Measurements from ENCODE around the genes PGK1, DACH2, CPXCR1 and PCDH19.

DNA sequence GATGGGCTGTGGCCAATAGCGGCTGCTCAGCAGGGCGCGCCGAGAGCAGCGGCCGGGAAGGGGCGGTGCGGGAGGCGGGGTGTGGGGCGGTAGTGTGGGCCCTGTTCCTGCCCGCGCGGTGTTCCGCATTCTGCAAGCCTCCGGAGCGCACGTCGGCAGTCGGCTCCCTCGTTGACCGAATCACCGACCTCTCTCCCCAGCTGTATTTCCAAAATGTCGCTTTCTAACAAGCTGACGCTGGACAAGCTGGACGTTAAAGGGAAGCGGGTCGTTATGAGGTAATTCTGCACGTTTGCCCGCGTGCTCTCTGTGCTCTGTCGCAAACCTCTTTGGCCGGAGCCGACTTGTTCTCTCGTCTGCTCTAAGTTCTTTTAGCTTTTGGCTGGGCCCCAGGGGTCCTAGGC lies at the start of gene PGK1:
Gene PGK1, plus strand, starts transcription at position 121 of the 404 bp plus-strand sequence.
- RRBS, result 1% methylated on average over 10 of the region's 34 CpGs

DNA sequence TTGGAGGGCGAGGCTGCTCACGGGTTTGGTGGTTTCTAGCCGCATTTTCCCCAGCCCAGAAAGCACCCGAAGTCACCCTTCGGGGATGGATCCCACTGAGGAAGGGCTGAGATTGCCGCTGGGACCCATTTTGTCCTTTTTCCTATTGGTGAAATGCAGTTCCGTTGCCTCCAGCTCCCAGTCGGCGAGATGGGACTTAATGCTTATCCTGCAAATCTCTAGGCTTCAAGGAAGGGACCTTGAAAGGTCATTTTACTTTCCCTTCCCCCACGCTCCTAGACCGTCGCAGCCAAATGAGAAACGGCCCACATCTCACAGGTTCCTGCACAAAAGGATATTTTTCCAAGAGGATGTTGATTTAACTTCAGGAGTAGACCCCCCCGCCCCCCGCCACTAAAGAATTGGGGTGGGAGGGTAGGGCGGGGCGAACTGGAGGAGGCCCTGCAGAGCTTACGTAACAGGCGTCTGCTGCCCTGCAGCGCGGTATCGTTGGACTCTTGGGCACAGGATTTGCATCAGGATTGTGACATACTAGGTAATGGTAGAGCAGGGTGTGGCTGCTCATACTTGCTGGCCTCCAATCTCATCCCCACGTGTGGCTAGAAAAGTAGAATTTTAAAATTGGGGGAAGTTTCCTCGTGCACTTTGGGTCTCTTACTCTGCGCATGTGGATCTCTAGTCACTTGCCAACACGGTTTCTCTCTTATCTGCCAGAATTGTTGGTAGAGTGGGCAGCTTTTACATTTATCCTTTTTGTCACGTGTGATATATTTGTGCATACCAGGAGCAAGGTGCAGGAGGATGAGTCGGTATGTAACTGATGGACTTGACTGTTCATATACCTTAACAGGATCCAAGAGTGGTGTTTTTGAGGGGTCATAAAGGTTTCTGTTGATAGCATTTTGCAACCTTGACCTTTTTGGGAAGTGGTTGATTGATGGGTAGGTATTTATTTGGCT lies 763 bp downstream of the PGK1 start:
- RRBS, result no CpG with 5 or more reads among the region's 28 CpGs

- RRBS, result no CpG with 5 or more reads among the region's 3 CpGs
Measured at GRCh38 chrX:79167442-79167956, 23.0 kb downstream of the GPR174 start.

GRCh38 chrX:79258939-79259466 lies 108.1 kb downstream of the ITM2A start:
- RRBS, result no CpG with 5 or more reads among the region's 1 CpG

GRCh38 chrX:81121495-81122180 lies 80.1 kb downstream of the HMGN5 start:
- RRBS, result no CpG with 5 or more reads among the region's 27 CpGs

DNA sequence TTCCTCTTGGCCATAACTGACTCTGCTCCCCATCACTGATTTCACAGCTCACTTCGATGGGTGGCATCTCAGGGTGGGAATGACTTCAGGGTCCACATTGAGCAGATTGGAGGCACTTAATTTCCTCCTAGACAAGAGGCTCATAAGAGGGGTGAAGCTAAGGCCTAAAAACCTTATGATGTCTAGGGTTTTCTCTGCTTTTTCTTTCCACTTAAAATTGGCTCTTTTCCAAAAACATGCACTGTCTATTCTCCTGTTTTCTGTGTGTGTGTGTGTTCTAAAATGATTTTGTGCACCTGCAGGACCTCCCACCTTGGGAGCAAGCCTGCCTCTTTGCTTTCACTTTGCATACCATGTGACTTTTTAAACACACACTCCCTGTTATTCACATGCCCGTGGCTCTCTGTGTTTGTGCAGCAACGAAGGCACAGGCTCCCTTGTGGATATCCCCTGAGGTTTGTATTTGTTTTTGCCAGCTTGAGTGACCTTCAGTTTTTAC lies 885.6 kb downstream of the SH3BGRL start:
- RRBS, result no CpG with 5 or more reads among the region's 3 CpGs

DNA sequence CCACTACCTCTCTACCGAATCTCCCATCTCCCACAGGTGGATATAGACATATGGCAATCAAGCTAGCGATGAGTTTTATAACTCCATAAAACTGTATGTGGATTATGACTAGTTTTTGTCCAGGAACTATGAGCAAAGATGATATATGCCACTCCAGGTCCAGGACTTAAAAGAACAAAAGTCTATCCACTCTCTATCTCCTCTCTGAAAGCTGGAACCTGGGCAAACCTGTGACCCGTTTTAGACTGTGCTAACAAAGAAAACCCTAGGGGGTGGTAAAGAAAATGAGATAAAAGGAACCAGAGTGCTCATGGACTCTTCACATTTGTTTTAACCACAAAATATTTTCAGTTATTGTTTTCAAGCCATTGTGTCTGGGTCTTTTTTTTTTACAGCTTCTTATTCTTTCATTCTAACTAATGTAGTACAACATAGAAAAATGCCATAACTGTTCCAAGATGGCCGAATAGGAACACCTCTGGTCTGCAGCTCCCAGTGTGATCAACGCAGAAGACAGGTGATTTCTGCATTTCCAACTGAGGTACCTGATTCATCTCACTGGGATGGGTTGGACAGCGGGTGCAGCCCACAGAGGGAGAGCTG lies 45.3 kb downstream of the CHM start:
- RRBS, result no CpG with 5 or more reads among the region's 6 CpGs

GRCh38 chrX:86148106-86148678 lies at the start of gene DACH2:
DACH2 (plus strand) TSS chrX:86148451.
- RRBS, result 2% methylated on average over 14 of the region's 43 CpGs

DNA sequence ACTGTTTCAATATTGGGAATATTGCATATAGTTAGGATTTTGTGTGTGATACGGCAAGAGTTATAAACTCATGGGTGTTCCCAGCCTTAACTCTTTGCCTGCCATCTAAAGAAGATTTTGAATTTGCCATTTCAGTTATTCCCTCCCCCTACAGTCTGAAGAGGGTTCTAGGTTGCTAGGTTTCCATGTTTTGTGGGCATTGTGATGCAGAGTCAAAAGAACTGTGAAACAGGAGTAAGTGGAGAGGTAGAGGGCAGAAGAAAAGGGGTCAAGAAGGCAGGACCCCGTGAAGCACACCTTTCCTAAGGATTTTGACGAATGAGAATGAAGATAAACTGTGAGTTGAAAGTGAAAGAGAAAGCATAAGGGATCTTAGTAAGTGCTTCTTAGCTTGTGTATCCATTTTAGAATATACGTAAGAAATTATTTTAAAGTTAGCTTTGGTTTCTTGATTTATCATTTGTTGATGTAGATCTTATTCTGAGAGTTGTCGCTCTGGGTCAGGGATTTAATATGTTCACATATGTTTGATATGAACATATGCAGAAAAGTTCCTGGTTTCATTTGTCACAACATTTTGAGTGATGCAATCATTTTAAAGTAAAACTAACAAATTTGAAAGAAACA lies at the start of gene CPXCR1:
Gene CPXCR1, plus strand, starts transcription at position 231 of the 627 bp plus-strand sequence.
- RRBS, result no CpG with 5 or more reads among the region's 5 CpGs

DNA sequence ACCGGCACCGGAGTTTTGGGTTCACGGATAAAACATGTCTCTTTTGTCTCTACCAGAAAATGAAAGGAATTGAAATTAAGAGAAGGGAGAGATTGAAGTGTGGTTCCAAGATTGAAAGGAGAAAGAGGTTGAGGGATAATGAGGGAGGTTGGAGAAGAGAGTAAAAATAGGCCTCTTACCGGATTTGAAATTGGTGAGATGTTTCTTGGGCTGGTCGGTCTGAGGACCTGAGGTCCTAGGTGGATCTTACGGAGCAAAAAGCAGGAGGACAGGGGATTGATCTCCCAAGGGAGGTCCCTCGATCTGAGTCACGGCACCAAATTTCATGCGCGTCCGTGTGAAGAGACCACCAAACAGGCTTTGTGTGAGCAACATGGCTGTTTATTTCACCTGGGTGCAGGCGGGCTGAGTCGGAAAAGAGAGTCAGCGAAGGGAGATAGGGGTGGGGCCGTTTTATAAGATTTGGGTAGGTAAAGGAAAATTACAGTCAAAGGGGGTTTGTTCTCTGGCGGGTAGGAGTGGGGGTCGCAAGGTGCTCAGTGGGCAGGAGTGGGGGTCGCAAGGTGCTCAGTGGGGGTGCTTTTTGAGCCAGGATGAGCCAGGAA lies 326.0 kb downstream of the PCDH11X start:
- RRBS, result no CpG with 5 or more reads among the region's 18 CpGs

DNA sequence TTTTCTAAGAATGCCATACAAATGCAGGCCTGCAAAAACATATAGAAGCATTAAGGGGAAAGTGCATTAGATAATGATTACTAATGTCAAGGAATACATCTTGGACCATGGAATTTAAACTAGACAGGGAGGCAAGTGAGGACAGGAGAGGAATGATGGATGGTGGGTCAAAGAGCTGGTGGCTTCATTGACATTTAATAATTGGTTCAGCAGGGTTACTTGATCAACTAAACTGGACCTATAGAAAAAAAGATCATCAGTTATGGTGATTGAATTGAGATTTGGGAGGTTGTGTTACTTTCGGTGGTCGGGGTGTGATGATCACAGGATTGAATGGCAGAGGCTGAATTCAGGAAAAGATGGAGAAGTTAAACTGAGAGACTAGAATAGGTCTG lies 162.9 kb downstream of the RPA4 start:
- RRBS, result no CpG with 5 or more reads among the region's 2 CpGs

DNA sequence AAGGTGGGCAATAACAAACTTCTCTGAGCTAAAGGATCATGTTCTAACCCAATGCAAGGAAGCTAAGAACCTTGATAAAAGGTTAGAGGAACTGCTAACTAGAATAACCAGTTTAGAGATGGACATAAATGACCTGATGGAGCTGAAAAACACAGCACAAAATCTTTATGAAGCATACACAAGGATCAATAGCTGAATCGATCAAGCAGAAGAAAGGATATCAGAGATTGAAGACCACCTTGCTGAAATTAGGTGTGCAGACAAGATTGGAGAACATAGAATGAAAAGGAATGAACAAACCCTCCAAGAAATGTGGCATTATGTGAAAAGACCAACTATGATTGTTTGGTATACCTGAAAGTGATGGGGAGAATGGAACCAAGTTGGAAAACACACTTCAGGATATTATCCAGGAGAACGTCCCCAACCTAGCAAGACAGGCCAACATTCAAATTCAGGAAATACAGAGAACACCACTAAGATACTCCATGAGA lies 317.7 kb downstream of the RPA4 start:
- RRBS, result no CpG with 5 or more reads among the region's 2 CpGs

GRCh38 chrX:97261698-97262932 lies 378.4 kb downstream of the RPA4 start:
- RRBS, result no CpG with 5 or more reads among the region's 12 CpGs

DNA sequence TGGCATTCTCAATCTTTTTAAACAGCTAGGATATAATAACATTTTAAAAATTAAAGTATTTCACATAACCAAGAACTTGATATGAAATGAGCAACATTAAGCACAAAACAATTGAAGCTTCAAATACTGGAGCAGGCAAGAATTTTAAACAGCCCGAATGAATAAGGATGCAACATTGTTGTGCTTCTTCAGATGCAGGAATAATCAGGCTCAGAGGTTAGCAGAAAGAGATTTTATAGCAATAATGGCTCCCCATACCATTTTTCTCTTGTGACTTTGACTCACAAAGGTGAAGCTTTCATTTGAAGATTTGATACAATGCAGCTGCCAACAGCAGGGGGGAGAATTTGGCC lies 598.5 kb downstream of the RPA4 start:
- RRBS, result no CpG with 5 or more reads among the region's 1 CpG

DNA sequence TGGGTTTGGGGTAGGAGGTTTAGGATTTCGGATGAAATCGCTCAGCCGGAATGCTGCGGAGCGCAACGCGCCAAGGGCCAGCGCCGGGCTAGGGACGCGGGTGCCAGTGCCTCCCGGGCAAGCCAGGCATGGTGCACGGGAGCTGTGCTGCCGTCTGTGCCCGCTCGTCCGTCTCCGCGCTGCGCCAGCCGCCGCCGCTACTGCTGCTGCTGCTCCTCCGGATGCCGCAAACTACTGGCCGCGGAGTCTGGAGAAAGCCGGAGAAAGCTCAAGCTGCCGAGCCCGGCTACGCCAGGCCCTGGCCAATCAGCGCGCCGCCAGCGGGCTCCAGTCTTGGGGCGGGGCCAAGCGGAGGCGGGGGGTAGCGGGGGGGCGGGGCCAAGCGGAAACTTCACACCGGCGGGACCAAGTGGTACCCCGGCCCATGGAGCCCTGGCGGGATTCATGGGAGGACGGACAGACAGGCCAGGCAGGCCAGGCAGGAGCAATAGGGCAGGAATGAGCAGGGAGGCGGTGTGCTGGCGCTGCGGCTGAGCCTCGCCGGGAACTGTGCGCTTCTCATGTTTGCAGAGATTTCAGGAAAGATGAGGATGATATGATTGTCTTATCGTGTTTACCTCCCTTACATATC lies at the start of gene PCDH19:
Gene PCDH19, minus strand, starts transcription at position 236 of the 631 bp plus-strand sequence.
- RRBS, result 3% methylated on average over 13 of the region's 53 CpGs

DNA sequence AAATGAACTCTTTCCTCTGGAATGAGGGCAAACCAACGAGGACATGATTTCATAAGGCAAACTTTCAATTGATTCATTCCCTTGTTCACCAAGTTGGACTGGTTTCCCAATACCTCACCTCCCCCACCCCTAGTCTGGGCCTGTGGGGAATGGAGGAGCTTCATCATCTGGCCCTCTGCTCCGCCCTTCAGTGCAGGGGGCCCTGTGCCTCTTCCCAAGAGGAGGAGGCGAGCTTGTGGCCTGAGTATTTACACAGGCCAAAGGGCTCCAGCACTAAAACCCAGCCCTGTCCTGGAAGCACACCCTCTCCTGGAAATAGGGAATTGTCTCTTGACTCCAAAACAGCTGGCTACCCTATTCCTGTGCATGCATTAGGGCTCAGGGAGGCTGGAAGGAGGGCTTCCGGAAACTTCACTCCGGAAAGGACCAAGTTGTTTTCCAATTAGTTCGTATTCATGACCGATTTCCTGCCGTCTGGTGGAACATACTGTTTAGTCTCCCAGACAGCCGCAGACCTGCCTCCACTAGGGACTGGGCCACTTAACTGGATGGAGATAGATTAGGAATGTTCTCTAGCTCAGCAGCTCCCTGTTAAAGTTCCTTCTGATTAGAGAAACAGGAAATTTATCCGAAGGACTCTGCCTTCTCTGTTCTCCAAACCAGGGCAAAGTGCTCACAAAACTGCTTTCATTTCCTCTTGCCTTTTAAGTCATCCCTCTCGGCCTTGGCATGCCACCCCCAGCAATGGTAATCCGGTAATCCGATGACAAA lies 5.7 kb downstream of the SRPX2 start:
- RRBS, result no CpG with 5 or more reads among the region's 13 CpGs

- RRBS, result no CpG with 5 or more reads among the region's 3 CpGs
Measured at GRCh38 chrX:100829781-100830295, 9.6 kb downstream of the CSTF2 start.

- RRBS, result no CpG with 5 or more reads among the region's 2 CpGs
Measured at GRCh38 chrX:100924361-100924583, 4.4 kb downstream of the XKRX start.

GRCh38 chrX:100986780-100987431 lies 17.4 kb downstream of the ARL13A start:
- RRBS, result no CpG with 5 or more reads among the region's 3 CpGs

GRCh38 chrX:101406891-101407655 lies 652 bp downstream of the GLA start:
- RRBS, result 6% methylated on average over 2 of the region's 20 CpGs